ENCODE data around the gene USP3.

GRCh38 chr15:63055969-63056408, 13.4 kb downstream of the TPM1 start:
- RRBS: no CpG with 5 or more reads among the region's 7 CpGs

GRCh38 chr15:63060532-63061028, 18.0 kb downstream of the TPM1 start:
- RRBS: 90% methylated on average over 3 of the region's 9 CpGs

DNA sequence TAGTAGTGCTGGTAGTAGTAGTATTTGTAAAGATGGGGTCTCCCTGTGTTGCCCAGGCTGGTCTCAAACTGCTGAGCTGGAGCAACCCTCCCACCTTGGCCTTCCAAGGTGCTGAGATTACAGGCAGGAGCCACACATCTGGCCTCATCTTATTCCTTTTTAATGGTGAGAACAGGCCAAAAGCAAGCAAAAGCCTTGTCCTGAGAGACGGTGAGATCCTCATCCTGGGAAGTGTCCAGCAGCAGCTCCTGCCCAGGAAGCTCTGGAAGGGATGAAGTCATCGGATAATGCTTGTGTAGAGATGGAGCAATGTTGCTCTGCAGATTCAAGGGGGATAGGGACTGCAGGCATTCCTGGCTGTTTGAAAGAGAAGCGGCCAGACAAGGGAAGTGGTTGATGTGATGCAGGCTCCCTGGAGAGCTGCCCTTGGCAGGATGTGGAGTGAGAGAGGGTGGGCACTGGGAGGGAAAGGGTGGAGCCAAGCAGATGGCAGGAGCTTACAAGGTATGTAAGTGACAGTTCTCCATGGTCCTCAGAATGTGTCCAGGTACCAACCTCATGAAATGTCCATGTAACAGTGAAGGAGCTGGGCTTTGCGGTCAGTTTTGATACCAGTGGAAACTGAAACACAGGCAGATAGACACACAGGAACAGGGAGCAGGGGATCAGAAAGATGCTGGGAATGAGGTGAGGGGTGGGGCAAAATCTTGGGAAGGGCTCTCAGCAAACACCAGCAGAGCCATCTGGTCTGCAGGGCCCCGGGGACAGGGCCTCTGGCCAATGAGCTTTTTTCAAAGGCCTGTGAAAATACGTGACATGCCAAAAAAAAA, 32.3 kb upstream of the LACTB start:
- RRBS: no CpG with 5 or more reads among the region's 6 CpGs

GRCh38 chr15:63188814-63189463, 467 bp upstream of the RAB8B start:
- RRBS: no CpG with 5 or more reads among the region's 38 CpGs

- RRBS: no CpG with 5 or more reads among the region's 7 CpGs
Observed at GRCh38 chr15:63276429-63276912, 934 bp upstream of the APH1B start.

DNA sequence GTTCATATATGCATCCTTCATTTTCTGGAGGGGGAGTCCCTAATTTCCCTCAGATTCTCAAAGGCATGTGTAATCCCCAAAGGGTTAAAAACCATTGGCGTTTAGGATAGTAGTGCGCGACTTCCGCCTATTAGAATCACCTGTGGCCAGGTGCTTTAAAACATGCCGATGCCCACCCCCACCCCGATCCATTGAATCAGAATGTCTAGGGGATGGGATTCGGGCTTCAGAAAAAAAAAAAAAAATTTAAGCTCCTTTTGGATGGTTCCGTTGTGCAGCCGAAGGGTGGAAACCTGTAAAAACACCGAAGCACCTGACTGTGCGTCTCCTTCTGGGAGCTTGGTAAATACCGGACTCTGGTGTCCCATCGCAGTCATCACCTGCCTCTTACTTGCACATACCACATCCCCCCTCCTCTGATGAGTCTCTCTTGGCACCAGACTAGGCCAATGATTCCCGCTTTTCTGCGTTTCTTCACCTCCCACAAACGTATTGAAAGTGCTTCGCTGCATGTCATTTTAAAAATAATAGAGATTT, 676 bp downstream of the APH1B start:
- RRBS: no CpG with 5 or more reads among the region's 17 CpGs

DNA sequence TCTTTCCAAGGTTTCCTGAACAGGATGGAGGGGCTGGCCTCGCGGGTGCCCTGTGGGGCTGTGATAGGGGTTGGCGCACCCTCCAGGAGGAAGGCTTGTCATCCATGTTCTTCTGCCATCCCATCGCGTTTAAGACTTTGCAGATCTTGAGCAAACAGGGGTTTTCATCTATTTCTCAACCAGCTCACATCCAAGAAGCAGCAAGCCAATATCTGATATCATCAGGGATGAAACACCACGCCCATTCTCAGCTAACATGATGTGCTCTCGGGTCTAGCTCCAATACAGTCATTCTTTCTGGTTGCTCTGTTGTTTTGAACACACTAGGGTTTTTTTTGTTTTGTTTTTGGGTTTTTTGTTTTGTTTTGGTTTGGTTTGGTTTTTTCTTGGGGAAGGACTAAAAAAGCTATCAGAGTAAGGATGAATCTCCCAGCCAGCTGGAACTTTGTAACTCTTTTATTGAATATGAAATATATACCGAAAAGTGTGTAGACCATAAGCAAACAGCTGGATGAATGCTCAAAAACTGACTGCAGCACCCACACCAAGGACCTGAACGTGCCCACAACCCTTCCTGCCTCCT, 10.0 kb downstream of the CA12 start:
- RRBS: no CpG with 5 or more reads among the region's 9 CpGs

DNA sequence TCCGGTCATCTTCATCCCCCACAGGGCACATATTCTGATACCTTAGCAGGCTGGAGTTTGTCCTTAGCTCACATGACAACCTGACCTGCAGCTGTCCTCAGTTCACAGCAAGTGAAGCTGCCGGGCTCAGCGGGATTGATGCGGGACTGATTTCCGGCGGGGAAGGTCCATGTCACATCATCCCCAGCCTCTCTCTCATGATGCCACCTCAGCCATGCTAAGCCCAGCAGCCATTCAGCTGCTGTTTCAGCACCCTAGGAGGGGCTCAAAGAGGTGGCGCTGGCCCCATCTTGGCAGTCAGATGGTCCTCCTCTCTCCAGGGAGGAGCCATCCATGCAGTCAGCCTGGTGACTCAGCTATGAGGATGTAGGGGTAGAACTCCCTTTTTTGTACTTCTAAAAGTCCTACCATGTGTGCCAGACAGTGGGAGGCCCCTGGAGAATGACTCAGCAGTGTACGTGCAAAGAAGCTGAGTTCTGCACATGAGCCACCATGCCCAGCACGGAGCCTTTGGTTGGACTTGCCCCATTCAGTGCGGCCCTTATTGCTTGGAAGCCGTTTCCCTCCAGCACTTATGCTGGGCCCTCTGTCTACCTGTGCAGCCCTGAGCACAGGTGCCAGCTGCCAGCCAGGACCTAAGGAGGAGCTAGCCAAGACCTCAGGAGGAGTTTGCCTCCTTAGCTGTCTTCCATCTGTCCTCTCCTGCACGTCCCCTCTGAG, 9.4 kb downstream of the CA12 start:
- RRBS: no CpG with 5 or more reads among the region's 12 CpGs

GRCh38 chr15:63381028-63381318, 673 bp downstream of the CA12 start:
- RRBS: no CpG with 5 or more reads among the region's 10 CpGs

DNA sequence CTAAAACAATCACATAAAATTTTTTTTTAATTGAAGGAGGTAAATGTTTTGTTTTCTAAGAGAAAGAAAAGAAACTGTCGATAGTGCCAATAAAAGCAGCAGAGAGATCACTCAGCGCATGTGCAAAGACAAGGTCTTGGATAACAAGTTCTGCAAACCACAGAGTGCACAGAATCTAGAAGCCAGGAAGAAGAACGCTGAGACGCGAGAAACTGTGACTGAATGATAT, 10.9 kb upstream of the CA12 start:
- RRBS: no CpG with 5 or more reads among the region's 5 CpGs

GRCh38 chr15:63483023-63483372, 21.4 kb upstream of the USP3 start:
- RRBS: no CpG with 5 or more reads among the region's 7 CpGs

DNA sequence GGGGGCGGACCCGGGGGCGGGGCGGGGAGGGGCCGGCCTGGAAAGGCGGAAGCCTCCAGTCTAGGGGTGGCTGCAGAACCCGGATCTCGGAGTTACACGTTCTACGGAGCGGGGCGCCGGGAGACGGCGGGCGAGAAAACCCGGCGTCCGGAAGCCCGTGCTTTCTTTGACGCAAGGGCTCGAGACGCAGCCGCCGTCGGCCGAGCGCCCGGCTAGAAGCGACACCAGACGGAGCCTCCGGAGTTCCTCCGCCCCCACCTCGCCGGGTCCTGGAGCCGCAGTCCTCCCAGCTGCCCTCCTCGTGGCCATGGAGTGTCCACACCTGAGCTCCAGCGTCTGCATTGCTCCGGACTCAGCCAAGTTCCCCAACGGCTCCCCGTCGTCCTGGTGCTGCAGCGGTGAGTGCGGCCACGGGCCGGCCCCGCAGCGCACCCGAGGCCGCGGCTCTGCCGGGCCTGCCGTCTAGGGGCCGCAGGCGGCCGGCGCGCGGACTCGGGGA, at the start of gene USP3:
USP3 (plus strand) TSS at position 161 of the 499 bp plus-strand sequence.
- RRBS: 2% methylated on average over 26 of the region's 60 CpGs

- RRBS: no CpG with 5 or more reads among the region's 6 CpGs
Observed at GRCh38 chr15:63506181-63506943, 2.0 kb downstream of the USP3 start.

- RRBS: no CpG with 5 or more reads among the region's 3 CpGs
Observed at GRCh38 chr15:63509175-63509528, 4.8 kb downstream of the USP3 start.

GRCh38 chr15:63556169-63557055, 40.8 kb upstream of the FBXL22 start:
- RRBS: no CpG with 5 or more reads among the region's 10 CpGs

DNA sequence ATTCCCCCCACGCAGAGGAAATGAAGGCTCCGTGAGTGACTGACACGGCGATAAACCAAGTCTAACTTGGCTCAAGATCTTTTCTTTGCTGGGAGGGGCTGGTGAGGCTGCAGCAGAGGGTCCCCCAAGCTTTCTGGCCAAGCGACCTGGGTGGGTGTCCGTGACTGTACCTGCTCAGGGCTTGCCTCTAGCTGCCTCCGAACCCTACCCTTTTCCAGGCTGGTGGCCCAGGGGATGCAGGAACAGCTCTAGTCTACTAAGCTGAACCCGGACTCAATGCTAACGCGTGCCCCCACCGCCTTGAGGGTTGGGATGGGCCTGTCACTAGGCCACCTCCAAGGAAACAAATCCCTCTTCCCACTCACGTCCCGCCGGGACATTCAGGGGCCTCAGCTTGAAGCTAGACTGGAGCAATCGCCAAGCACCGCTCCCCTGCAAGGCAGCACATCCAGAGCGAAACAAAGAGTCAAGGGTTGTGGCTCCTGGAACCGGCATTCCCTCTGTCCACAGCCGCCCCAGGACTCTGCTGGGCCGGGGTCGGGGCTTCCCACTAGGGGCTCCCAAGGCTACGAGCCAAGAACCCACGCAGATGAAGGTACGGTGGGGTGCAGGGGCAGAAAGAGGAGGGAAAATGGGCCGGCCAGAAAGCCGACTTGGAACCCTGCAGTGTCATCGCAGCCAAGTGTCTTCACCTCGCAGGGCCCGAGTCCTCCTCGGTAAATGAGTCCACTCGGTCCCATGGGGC, 2.9 kb downstream of the FBXL22 start:
- RRBS: 2% methylated on average over 9 of the region's 31 CpGs

DNA sequence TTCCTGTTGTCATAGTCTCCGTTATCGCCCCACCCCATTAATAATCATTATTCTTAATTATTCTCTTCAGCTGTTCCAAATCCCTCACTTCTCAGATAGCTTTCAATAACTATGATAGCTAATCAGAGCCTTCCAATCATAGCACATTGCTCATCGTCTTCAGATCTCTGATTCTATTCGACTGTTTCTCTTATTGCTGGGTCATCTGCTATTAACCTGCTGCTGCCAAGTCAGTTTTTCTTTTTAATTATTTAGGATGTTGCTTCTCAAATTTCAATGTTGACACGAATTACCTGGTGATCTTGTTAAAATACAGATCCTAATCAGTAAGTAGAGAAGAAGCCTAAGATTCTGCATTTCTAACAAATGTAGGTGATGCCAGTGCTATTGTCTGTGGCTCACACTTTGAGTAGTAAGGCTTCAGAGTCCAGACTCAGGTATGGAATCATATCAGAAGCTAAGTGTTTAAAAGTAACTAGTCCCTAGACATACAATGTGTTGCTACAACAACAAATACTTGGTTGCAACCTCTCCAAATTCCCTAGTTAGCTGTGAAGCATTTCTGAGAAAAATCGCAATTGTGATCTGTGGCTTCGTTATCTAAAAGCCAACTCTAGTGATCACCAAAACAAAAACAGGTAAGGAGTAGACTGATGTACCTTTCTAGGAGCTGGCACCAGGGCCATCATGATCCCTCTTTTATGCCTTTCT, 65.6 kb downstream of the HERC1 start:
- RRBS: no CpG with 5 or more reads among the region's 7 CpGs

- RRBS: no CpG with 5 or more reads among the region's 2 CpGs
Observed at GRCh38 chr15:63815214-63815674, 18.5 kb downstream of the HERC1 start.

- RRBS: no CpG with 5 or more reads among the region's 6 CpGs
Observed at GRCh38 chr15:63859929-63860713, 26.4 kb upstream of the HERC1 start.

GRCh38 chr15:63927982-63929094, 94.6 kb upstream of the HERC1 start:
- RRBS: no CpG with 5 or more reads among the region's 6 CpGs

Data from AG09309 (cell line).